Airway epithelial cell (primary cell): ENCODE data around the gene VPS4B.

GRCh38 chr18:63161496-63162247, 157.9 kb downstream of the BCL2 start:
- RAMPAGE, long total RNA: no peak

GRCh38 chr18:63216867-63217526, 102.6 kb downstream of the BCL2 start:
- RAMPAGE, long total RNA: no peak

- RAMPAGE, long total RNA: no peak
These were observed 13.3 kb downstream of the BCL2 start for GRCh38 chr18:63306159-63306848.

- RAMPAGE, long total RNA: no peak
These were observed 8.0 kb downstream of the BCL2 start for GRCh38 chr18:63311524-63312064.

- RAMPAGE, long total RNA: no peak
These were observed 1.7 kb upstream of the BCL2 start for GRCh38 chr18:63321281-63321684.

GRCh38 chr18:63421910-63422553, at the start of gene VPS4B:
TSS of gene VPS4B (minus strand) at chr18:63422476.
- RAMPAGE, long total RNA: start-site peak on the minus strand at chr18:63422383-63422516, 2,003 and 1,156 reads in 2 replicates

DNA sequence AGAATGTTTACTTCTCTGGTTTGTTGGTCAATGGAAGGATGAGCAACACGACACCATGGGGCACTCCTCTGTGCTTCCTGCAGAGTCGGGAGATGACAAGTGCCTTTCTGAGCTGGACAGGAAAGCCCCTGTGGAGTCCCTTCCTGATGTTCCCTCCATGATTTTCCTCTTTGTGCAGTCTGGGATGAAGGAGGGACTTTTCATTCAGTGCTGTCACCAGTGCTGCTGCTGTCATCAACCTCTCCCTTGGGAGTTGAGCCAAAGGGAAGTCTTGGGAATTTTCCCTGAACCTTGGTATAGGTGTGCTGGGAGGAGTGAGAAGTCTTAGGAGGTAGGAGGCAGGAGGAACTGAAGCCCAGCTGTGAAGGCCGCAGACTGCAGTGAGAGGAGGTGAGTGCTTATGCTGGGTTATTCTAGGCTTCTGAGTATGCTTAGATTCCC, 22.5 kb upstream of the SERPINB7 start:
- RAMPAGE, long total RNA: no peak

DNA sequence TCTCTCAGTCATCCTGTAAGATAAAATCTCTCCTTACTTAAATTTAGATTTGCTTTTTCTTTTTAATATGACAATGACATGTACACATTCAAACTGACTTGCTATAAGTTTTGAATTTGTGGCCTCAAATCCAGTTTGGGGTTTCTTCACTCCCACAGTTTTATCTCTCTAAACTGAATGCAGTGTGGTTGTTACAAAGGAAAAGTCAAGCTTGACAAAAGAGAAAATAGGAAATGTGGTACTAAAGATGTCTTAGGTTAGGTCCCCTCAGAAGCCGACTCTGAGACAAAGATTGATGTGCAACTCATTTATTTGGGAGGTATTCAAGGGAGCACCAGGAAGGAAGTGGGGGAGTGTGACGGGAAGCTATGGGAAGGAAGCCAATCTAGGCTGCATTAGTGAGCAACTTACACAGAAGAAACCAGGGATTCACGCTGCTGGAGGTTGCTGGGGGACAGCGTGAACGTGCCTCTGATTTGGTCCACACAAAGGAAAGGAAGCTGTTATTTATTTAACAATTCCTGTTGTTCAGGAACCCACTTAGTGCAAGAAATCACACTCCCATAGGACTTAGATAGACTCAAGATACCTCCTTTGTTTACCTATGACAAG, 306.8 kb downstream of the SERPINB8 start:
- RAMPAGE, long total RNA: no peak

DNA sequence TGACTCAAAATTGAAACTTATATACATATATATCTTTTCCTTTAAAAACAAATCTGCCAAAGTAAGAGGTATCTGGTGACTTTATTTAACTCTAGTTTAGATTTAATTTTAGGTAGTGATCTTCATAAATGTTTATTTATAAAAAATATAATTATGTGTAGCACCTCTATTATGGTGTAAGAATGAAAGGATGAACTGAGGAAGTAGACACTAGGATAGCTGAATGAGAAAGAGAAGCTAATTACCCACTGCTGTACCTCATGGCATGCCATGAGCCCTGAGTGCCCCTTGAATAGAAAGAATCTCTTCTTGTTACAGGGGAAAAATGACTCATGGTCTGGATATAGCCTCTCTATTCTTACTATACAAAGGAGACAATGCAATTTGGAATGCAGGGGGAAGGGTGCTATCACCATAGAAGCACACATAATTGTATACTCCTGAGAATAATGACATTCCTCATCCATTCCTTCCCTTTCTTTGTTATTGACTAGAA, 385.1 kb downstream of the CDH7 start:
- RAMPAGE, long total RNA: no peak

DNA sequence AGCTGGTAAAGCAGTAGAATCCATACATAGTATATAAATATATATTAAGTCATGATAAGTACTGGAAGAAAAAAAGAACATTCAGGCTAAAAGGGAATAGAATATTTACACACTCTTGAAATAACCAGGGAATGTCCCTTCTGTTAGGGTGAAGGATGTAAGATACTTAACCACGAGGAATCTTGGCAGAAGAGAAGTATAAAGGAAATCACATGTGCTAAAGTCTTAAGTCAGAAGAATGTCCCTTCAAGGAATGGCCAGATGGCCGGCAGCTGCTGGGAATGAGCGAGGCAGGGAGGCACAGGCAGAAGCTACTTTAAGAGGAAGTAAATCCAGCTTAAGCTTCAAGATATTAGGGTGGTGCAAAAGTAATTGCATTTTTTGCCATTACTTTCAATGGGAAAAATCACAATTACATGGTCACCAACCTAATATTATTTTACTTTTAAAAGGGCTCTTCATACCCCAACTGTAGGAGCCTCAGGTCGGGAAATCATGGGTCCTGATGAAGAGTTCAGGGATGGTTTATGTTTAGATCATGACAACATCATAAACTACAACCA, 5.5 kb downstream of the CCDC102B start:
- RAMPAGE, long total RNA: no peak

DNA sequence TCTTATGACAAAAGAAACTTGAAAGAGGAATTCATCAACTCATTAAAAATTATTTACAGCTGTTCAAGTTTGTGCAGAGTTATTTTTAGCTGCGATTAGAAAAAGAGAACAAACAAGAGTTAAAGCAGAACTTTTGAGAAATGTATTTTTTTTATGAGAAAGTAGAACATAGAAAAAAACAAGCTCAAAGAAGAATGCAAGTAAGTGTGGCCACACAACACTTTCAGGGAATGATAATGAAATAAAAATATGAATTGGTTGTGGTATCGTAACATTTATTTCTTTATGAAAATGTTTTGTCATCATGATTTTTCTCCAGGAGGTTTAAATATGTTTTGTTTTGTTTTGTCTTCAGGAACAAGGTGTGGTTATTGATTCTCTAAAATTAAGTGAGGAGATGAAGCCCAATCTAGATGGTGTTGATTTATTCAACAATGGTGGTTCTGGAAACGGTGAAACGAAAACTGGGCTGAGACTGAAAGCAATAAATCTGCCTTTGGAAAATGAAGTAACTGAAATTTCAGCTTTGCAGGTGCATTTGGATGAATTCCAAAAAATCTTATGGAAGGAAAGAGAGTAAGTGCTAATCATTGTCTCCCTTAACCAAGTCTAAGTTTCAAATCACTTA, 40.6 kb downstream of the CCDC102B start:
- RAMPAGE, long total RNA: no peak

- RAMPAGE, long total RNA: no peak
These were observed 43.1 kb downstream of the CCDC102B start for GRCh38 chr18:68840897-68841419.

DNA sequence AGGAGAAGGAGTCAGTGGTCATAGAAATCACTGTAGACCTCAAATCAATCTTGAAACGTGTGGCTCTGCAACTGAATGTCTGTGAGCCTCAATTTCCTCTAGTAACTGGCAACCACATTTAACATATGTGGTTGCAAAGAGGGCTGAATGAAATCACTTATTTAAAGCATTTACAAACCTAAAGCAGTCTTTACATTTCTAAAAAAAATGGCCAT, 1.7 kb upstream of the DOK6 start:
- RAMPAGE, long total RNA: no peak

- RAMPAGE, long total RNA: no peak
These were observed 7.4 kb upstream of the CD226 start for GRCh38 chr18:69955066-69955479.

GRCh38 chr18:69961536-69961880, 13.8 kb upstream of the CD226 start:
- RAMPAGE, long total RNA: no peak

- RAMPAGE, long total RNA: no peak
These were observed 3.9 kb downstream of the SOCS6 start for GRCh38 chr18:70292649-70293186.

- RAMPAGE, long total RNA: no peak
These were observed 89.0 kb downstream of the SOCS6 start for GRCh38 chr18:70377814-70378305.

GRCh38 chr18:70381422-70381956, 92.6 kb downstream of the SOCS6 start:
- RAMPAGE, long total RNA: no peak

DNA sequence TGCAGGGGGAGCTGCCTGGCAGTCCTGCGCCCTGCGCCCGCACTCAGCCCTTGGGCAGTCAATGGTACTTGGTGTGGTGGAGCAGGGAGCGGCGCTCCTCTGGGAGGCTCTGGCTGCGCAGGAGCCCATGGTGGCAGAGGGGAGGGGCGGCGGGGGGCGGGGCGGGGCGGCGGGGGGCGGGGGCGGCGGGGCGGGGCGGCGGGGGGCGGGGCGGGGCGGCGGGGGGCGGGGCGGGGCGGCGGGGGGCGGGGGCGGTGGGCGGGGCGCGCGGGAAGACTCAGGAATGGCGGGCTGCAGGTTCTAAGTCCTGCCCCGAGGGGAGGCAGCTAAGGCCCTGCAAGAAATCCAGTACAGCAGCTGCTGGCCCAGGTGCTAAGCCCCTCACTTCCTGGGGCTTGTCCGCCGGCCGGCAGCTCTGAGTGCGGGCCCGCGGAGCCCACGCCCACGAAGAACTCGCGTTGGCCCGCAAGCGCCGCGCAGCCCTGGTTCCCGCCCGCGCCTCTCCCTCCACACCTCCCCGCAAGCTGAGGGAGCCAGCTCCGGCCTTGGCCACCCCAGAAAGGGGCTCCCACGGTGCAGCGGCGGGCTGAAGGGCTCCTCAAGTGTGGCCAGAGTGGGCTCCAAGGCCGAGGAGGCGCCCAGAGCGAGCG, 923.6 kb downstream of the SOCS6 start:
- RAMPAGE, long total RNA: no peak

- RAMPAGE, long total RNA: no peak
These were observed 335.0 kb downstream of the CBLN2 start for GRCh38 chr18:72208889-72209727.